Placental epithelial cell (primary cell): ENCODE results near the gene PTCH1.

DNA sequence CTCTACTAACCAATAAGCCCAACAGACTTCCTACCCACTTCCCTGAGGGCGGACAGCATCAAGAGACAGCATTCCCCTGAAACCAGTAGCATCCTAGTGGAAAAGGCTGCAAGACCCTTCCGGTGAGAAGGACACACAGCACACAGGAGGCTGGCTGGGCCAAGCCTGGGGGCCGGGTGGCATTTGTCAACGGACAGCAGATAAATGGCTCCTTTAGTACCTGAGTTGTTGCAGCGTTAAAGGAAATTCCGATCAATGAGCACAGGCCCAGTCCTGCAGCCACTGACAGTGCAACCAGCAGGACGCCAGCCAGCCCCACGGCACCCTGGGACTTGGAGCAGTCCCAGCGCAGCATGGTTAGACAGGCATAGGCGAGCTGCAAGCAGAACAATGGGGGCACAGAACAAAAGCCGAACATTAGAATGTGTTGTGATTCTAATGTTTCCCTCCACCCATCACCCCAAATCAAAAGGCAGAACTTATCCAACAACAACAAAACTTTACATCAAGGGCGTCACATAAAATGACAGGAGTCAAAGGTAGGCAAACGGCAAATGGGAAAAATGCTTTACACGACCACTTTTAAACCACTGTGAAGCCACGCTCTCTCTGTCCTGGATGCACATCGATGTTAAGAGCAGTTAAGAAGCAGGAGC, 31.6 kb downstream of the PTCH1 start:
- CAGE, long polyA plus RNA: no peak

DNA sequence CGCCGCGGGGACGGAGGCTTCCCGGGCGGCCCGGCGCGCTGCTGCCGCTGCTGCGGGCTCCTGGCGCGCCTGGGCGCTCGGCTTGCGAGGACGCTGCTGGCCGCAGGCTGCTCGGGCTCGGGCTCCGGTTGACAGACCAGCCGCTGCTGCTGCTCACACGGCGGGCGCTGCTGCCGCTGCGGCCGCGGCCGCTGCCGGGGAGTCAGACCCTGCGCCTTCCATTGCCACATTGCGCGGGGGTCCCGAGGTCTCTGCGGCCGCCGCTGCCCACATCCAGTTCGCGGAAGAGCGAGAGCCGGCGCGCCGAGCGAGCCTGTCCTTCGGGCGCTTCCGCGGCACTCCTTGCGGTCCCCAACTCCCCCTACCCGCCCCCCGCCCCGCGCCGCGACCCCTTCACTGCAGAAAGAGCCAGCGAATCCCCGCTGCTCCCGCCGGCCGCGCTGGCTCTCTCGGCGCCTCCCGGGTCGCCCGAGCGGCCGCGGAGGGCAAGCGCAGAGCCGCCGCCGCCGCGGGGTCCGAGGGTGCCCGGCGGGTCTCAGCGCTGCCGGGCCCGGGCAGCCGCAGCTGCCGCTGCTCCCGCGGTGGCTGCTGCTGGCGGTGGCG, 583 bp downstream of the PTCH1 start:
- CAGE, long polyA plus RNA: no peak

DNA sequence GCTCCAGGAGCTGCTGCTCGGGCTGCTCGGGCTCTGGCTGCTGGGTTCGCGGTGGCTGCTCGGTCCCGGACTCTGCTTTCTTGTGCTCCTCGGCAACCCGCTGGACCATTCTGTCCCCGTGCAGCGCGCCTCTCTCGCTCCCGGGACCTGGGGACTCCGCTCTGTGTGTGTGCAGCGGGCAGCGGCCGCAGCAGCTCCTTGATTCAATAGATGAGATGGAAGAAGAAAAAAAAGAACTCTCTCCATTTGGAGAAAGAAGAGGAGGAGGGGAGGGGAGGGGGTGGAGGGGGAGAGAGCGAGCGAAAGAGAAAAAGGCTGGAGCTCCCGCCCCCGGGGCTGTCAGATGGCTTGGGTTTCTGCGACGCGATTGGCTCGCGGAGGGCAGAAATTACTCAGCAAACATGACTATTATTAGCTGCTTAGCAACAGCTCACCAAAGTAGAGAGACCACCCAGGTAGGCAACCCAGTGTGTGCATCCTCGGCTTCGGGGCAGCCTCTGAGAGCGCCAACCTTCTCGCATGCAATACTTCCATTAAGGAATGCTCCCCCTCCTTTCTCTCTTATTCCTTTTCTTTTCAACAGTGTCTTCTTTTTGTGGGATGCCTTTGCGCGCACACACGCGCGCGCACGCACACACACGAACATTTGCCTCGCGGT, at the start of gene PTCH1:
Gene PTCH1, minus strand, starts transcription at position 282 of the 658 bp plus-strand sequence.
- CAGE, long polyA plus RNA: no peak

DNA sequence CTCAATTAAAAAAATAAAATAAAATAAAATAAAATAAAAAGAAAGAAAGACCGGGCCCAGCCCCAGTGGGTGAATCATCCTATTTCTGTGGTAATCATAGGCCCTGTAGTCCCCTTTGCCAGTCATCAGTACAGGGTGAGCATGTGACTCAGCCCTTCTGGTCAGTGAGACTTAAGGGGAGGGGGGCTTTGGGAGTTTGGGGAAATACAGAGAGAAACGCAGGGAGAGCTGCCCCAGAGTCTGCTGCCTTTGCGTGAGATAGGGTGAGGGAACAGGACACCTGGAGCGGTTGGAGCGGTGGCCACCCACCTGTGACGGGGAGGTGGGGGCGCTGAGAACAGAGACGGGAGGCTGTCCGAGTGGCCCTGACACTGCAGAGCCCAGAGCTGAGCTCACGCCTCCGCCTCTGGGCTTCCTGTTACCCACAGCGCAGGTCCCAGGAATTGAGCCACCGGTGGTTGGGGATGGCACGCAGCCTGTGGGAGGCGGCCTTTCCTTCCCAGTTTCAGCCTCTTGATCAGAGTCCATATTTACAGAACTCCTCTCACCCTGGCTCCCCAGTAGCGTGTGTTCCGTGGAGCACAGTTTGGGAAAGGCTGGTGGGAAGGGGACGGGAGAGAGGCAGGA, 92.0 kb upstream of the ERCC6L2 start:
- CAGE, long polyA plus RNA: no peak

DNA sequence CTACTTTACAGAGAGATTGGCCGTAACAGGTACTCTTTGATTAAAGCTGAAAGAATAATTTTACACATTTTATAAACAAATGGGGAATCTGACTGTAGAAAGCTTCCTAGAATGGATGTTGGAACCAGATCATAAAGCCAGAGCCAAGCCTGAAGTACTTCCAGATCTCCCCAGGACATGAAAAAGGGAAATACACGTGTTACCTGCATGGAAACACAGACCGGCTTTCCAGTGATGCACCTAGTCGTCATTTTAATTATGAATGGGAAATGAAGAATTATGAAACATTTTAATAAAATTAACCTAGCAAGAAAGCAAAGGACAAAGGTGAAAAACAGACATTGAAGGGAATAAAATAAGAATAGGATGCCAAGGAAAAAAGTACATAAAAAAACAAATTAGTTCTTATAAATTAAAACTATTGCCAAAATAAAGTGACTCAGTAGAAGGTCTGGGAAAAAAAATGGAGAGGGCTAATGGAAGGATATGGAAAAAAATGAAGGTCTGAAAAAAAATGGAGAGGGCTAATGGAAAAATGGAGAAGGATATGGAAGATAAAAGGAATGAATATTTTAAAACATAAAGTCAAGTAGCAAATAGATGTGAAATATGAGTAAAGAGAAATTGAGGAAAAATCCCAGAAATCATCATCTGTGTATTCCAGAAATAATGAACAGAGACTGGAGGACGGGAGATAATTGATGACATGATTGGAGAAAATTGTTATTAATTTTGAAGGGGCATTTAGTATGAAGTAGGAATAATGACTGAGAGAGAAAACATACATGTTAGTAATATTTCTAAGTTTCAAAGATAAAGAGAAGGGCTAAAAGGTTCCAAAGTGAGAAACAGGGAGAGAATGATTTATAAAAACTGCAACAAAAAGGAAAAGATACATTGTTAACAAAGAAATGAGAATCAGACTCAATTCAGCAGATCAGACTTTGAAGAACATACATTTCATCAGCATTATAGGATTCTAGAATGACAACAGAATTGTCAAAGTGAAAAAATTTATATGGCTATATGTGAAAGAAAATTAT, 66.9 kb downstream of the ERCC6L2 start:
- CAGE, long polyA plus RNA: no peak

- CAGE, long polyA plus RNA: no peak
Measured at GRCh38 chr9:96048051-96048974, 172.8 kb downstream of the ERCC6L2 start.

DNA sequence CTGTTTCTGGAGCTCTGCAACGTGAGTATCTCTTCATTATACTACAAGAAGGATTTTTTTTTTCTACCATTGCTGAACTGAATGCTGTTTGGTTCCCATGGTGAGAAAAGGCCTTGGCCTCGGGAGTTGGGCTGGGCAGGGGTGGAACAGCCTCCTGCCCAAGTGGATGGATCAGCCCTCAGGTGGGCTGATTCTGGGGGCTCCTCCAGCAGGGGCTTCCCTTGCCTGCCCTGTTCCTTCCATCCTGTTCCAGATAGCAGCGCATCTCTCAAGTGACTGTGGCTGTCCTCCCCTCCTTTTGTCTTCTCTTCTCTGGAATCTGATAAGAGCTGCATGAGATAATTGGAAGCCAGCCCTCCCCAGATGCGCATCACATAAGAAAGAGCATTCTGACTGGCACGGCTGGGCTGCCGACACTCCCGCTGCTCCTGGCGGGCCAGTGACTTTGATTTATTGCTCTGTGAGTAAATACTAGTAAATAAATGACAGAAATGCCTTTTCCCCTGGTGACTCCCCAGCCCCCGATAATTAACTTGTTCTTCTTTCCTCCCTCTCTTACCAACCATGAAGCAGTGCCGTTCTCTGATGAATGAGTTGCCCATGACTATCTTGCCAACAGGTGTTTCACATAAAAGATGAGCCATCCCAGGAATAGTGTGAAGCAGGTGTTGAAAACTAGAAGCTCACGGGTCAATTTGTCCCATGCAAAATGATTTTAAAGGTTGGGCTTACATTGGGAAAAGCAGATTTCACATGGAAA, 212.2 kb downstream of the ERCC6L2 start:
- CAGE, long polyA plus RNA: no peak

GRCh38 chr9:96256588-96257211, 45.3 kb downstream of the HSD17B3 start:
- CAGE, long polyA plus RNA: no peak

DNA sequence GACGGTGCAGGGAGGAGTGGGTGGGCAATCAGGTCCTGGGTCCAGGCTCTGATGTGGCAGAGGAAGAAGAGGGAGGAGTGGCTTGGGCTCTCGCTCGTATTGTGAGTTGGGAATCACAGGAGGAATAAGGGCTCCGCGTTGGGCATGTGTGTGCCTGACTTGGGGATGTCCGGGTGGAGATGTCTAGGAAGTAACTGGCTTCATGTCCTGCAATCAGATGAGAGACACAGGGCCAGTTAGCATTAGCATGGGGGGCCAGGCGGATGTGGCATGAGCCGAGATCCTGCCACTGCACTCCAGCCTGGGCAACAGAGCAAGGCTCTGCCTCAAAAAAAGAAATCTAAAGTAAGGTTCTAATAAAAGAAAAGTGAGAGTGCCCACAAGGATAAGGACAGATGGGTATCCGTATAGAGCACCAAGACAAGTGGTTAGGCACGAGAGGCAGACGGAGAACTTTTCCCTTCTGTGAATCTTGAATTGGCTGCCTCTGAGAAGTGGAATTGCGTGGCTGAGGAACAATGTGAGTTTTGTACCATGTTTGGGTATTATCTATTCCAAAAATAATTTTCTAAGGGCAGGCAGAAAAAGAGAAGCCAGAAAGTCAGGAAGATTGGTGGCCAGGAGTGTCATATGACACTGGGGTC, 14.2 kb downstream of the HABP4 start:
- CAGE, long polyA plus RNA: no peak

DNA sequence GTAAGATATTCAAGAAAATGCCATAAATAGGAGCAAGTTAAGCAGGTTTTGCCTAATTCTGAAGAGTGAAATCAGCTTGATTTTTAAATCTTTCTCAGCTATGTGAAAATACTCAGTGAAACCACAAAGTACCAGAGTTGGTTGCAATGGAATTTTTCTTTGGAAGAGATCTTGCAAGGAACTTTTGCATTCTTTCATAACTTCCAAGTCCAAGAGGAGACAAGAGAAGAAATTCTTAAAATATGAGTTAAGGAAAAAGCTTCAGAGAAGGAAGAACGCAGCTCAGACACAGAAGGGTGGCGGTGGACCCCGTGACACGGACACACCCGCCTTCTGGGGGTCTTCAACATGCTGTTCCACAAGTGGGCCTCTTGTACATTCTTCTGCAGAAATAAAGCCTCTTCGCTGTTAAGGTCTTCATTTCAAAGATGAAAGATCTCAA, 64.5 kb downstream of the HABP4 start:
- CAGE, long polyA plus RNA: no peak

- CAGE, long polyA plus RNA: no peak
Measured at GRCh38 chr9:96646228-96646908, 8.7 kb downstream of the PRXL2C start.

DNA sequence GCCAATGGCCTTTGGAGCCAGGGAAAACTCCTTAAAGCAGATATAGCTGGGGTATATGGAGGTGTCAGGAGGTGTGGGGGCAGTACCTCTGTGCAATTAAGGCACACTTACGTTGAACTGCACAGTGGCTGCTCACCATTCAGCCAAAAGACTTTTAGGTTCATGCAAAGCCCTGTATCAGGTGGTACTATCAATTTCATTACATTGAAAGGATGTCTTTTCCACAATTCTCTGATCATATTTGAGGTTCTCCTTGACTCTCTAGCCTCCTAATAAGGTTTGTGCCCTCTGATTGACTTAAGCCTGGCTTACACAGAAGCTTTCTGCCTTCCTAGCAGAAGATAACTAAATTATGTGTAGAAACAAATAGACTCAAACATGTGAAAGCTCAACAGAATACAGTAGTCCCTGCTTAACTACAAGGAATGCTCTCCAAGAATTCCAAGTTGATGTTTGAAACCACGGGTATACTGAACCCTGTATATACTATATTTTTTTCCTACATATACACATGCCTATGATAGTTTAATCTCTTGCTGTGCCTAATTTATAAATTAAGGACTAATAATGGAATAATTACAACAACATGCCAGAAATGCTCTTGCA, 20.6 kb downstream of the ZNF510 start:
- CAGE, long polyA plus RNA: no peak

DNA sequence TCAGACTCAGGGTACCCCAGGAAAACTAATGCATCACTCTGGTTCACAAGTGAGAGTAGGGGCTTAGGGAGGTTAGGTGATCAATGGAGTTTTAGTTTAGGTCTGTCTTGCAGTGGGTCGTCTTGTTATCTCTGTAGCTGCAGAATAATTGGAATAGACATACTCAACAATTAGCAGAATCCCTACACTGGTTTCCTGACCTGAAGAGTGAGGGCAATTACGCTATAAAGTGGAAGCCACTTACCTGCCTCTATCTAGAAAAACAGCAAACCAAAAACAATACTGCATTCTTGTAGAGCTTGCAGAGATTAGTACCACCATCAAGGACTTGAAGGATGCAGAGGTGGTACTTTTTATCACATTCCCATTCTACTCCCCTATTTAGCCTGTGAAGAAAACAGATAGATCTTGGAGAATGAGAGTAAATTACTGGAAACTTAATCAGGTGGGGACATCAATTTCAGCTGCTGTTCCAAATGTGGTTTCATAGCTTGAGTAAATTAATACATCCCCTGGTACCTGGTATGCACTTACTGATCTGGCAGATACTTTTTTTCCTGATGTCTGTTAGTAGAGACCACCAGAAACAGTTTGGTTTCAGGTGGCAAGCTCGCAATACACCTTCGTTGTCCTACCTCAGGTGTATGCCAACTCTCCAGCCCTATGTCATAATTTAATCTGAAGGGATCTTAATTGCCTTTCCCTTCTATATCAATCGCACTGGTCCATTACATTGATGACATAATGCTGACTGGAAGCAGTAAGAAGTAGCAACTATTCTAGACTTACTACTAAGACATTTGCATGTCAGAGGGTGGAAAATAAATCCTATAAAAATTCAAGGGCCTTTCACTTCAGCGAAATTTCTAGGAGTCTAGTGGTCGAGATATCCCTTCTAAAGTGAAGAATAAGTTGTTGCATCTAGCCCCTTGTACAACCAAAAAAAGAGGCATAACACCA, 32.7 kb upstream of the NUTM2G start:
- CAGE, long polyA plus RNA: no peak

DNA sequence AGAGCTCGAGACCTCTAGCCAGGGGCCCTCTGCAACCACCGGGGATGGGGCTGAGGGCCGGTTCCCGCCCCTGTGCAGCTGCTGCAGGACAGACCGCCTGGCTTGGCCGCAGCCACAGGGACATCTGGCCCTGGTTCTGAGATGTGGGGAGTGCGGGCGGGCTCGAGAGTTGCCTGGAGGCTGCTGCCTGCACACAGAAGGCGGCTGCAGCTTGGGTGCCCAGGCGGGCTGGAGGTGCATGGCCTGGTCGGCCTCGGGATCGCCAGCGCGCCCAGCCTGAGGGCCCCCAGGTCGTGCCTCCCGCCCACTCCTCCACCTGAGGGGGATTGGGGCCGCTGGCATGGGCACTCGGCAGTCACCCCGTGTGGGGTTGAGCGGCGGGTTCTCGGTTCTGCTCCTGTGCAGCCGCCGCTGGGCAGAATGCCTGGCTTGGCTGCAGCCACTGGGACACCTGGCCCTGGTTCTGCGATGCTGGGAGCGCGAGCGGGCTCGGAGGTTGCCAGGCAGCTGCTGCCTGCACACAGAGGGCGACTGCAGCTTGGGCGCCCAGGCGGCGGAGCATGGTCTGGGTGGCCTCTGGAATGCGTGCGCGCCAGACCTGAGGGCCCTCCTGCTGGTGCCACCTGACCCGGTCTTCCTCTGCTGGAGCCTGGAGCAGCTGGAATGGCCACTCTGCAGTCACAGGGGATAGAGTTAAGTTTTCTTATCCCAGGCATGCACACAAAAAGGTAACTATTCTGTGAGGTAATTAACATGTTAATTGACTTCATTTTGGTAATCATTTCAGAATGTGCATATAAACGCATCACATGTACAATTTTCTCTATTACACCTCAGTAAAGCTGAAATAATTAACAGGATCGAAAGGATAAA, 85.1 kb upstream of the CCDC180 start:
- CAGE, long polyA plus RNA: no peak

DNA sequence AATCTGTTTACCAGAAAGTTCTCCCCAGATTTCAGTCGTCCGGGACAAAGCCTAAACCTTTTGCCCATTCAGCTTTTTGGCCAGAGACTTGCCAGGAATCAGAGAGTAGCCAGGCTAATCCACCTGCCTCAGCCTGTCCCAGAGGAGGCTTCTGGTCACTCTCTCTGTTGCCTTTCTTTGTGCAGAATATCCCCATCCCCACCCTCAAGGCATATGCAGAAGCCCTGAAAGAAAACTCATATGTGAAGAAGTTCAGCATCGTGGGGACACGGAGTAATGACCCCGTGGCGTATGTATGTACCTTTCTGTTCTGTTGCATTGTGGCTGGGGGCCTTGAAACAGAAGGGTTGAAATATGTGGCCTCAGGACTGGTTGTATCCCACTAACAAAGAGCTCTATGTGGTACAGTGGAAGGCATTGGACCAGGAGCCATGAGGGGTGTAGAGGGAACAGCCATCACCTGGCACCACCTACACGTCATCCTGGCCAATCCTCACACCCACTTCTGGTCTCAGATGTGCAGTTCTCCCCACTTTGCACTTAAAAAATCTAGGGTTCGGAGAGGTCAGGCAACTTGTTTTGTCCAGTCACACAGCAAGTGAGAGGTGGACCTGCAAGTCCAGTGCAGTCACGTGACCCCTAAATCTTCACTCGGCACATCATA, 64.3 kb downstream of the TMOD1 start:
- CAGE, long polyA plus RNA: no peak

GRCh38 chr9:97632183-97633007, 773 bp downstream of the TSTD2 start:
- CAGE, long polyA plus RNA: no peak

GRCh38 chr9:97703299-97704163, 6.4 kb upstream of the XPA start:
- CAGE, long polyA plus RNA: no peak

DNA sequence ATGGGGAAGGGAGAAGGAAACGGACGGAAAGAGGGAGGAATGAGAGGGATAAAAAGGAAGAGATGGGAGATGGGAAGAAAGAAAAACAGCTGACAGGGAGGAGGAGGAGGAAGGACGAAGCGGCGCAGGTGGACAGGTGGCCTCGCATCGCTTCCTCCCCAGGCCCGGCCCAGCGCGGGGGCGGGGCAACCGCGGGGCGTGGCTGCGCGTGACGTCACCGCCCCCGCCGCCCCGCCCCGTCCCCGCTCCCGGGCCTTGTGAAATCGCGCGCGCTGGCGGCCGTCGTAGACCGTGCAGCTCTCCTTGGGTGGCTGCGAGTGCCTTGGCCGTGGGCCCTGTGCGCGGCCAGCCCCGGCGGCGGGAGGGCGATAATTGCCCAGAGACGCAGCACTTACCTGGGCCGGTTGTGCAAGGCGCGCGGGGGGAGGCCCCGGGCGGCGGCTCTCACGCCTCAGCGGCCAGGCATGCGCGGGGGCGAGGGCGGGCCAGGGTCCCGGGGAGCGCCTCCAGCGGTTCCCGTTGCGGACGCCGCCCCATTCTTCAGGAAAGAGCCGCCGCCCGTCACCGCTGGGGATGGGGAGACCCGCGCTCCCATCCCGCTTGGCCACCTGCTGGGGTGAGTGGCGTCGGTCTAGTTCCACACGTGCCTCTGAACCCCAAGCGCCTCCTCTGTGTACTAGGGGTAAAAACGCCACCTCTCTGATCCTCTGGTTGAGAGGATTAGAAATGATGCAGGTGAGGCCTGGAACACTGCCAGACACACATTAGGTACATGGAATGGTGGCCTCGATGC, 49.5 kb upstream of the FOXE1 start:
- CAGE, long polyA plus RNA: no peak

- CAGE, long polyA plus RNA: no peak
Measured at GRCh38 chr9:97984090-97985170, 1.3 kb downstream of the ANP32B start.

DNA sequence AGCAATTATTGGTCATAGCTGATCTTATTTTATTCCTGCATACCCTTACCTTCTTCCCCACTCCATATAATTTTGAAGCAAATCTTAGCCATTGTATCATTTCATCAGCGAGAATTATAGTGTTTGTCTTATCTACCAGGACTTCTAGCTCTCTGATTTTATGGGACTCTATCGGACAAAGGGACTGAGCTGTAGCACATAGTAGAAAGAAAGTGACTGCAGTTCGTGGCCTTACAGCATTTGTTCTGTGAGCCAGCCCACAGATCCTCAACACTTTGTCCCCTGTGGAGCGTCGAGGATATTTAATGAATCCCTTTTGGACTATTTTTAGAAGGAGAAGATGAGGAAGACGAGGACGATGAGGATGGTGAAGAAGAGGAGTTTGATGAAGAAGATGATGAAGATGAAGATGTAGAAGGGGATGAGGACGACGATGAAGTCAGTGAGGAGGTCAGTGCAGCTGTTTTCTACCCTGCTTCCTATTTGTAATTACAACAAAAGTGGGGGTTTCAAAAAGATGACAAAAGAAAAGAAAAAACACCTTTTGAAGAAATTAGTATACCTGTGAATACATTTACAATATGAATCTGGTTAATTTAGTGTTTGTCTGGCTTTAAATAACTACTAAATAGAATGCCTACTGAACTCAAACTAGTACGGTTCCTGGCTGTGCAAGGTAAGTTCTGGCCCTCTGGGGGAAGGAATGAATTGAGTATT, 28.0 kb downstream of the ANP32B start:
- CAGE, long polyA plus RNA: no peak